Camera-type eye (tissue), 1 donor: ENCODE data around the genes ADAMTSL2 and BRD3.

DNA sequence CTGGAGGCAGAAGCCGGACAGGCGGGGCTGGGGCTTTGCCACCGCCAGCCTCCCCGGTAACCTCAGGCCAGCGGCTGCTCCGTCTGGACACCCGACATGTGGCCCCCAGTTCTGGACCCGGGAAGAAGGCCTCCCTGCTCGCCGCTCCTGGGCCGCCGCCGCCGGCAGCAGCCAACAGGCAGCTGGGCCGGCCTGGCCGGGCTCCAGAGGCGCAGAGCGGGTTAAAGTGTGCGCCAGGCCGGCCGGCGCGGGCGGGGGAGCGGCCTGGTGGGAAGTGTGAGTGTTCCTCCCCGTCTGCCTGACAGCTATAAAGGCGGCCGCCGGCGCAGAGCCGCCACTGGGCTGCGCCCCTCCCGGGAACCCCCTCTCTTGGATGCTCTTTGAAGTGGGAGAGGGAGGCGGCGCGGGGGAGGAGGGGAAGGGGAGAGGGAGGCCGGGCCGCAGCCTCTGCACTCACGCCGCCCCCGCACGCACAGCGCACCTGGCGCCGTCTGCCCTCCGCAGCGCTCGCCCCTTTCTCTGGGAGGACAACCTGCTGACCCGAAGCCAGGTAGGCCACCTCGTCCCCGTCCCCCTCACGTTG is at the start of gene ADAMTSL2:
Gene ADAMTSL2 (plus strand): TSS at position 337 of the 583 bp plus-strand sequence.
- RAMPAGE, long total RNA, result no peak

DNA sequence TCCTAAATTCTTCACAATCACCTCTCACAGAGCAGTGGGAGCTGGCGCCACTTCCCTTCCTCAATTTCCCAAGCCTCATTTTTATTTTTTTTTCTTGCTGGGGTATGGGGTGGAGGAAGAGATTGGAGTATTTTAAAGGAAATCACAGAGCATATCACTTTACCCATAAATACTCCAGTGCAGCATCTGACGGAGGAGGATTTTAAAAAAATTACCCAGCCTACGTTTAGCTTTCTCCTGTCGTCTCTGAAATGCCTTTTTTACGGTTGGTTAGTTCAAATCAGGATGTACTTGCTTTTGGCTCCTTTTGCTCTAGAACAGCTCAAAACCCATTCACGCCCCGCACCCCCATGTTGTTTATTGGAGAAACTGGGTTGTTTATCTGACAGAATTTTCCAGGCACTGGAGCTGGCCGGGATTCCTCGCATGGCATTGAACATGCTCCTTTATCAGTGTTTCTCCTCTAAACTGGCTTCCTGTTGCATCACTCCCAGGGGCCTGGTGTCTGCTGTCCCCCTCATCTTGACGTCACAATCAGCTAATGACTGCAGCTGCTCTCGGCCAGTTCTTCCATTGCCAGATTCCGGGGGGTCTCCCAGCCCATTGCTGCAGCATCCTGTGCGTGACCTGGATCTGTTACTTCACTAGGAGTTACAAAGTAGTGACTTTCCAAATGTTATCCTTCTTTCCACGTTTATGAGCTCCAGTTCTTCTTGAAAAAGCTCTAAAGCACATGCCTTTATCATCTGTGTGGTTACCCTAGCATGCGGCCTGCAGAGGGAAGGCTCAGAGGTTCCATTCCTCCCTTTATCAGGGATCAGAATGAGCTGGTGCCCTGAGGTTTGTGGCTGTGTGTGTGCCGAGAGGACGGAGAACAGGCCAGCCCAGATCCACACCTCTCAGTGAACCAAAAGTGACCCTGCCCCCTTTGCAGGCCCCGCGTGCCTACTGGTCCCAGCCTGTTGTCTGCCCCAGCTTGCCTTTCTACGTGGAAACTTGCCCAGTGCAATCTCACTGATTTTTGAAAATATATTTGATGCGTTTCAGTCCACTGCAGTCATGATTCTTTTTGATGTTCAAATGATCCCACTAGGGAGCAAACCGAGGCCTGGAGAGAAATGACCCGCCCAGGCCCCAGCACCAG is 27.5 kb downstream of the FAM163B start:
- RAMPAGE, long total RNA, result no peak

GRCh38 chr9:133788959-133789855 is 51.1 kb upstream of the SARDH start:
- RAMPAGE, long total RNA, result no peak

GRCh38 chr9:133792265-133792889 is 54.2 kb upstream of the SARDH start:
- RAMPAGE, long total RNA, result no peak

DNA sequence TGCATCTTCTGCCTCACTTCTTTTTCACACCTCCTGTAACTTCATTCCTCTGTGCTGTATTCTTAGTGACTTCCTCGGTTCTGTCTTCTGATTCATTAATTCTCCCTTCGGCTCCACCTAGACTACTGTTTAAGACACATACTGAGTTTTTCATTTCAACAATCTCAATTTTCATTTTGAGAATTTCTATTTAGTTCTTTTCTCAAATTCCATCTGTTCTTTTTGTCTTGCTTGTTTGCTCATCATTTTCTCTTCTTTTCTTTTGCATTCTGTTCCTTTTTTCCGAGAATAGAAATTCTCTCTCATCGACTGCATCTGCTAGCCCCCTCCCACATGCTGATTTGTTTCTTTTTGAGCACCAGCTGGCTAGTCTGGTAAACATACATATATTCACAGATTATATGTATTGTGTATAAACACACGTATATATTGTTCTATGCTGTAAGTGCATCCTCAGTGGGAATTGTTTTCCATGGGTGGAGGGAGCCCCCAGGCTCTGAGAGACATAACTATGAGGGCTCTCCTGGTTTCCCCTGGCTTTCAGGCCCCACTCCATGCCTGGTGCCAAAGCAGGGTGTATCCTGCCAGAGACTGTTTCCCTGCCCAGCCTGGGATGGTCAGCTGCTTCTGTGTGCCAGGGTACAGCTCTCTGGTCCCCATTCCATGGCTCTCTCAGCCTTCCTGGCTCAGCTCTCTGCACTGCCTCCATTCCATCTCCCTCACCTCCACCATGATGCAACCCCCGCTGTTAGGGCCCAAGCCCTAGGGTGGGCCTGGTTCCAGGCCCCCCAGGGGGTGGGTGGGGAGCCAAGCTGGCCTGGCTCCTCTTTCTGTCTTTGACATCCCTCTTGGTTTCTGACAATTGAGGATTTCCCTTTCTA is 126.5 kb downstream of the VAV2 start:
- RAMPAGE, long total RNA, result no peak

DNA sequence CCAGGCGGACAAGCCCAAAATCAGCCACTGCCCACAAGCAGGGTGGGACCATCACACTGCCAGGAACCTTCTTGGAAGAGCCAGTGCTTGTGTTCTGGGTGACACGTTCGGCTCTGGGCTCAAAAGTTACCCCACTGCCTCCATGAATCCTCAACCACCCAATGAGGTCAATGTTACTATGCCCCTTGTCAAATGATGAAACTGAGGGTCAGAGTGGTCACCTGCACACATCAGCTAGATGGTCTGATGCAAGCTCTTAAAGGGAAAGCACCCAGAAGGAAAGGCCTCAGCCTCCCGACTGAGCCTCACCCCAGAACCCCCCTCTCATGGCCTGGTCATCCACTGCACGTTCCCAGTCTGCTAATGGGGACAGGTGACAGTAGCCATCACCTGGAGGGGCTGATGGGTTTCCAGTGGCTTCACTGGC is 114.8 kb downstream of the VAV2 start:
- RAMPAGE, long total RNA, result no peak

DNA sequence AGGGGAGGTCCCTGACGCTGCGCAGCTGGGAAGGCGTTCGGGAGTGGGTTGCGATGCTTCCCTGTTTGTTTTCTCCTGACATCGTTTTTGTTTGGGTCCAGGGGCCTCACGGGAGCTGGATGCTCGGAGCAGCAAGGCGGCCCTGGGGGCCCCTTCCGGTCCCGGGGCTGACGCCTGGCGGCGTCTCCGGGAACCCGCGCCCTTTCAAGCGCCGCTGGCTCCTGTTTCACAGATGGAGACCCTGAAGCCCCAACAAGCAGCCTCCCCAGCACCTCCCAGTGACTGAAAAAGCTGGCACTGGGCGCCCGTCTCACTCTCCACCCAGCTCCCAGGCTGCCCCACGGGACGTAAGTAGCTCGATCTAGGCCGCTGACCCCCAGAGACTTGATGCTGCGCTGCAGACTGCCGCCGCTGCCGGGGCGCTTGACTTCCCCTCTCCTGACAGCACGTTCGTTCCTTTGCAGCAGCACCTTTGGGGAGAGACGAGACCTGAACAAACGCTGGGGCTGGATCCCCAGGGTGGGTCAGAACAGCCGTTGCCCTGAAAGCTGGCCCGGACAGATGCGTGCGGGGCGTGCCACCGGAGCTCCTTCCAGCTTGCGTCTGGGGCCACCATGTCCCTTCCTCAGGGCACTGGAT is 582 bp downstream of the BRD3OS start:
- RAMPAGE, long total RNA, result no peak

DNA sequence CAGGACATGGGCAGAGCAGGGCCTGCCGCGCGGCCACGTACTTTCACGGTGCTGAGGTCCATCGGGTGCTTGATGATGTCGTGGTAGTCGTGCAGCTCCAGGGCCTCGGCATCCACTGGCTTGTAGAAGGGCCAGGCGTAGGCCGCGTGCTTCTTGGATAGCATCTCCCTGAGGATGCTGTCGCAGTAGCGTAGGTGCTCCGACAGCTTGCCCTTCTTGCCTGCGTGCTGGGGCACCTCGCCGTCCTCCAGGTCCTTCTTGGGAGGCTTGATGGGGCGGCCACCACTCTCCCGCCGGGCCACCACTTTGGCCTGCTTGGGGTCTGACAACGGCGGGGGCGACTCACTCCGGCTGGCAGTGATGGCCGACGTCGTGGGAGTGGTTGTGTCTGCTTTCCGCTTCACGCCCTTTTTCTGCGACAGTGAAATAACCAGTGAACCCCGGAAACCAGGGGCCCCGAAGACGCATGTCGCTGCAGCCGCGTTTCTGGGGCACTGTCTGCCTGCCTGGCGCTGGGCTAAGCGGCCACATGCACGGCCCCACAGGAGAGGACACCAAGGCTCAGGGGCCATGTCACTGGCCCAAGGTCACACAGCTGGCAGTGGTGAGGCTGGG is 19.7 kb downstream of the BRD3 start:
- RAMPAGE, long total RNA, result no peak

DNA sequence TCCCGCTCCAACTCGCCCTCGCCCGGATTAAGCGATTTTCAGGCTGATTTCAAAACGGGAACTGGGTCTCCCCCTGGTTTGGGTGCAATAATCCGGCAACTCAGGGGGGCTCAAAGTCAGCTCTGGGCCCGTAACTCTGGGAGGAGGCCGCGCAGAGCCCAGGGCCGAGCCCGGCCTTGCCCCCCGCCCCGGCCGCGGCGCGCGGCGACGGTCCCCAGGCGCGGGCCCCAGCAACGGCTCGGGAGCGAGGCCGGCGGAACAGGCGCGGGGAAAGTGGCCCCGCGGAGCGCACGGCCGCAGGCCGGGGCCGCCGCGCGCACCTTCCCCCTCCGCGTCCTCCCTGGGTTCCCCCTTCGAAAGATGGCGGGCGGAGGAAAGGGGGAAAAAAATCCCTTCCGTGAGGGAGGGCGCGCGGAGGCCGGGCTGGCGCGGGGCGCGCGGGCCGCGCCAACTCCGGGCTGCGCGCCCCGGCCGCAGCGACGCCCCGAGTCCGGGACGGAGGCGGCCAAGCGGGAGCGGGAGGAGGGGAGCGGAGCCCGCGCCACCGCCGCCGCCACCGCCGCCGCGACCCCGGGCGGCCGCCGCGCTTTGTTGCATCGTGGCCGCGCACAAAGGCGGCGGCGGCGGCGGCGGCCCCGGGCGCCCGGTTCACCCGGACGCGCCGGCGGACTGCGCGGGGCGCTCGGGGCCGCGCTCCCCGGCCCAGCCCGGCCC is 496 bp downstream of the BRD3 start:
- RAMPAGE, long total RNA, result no peak

DNA sequence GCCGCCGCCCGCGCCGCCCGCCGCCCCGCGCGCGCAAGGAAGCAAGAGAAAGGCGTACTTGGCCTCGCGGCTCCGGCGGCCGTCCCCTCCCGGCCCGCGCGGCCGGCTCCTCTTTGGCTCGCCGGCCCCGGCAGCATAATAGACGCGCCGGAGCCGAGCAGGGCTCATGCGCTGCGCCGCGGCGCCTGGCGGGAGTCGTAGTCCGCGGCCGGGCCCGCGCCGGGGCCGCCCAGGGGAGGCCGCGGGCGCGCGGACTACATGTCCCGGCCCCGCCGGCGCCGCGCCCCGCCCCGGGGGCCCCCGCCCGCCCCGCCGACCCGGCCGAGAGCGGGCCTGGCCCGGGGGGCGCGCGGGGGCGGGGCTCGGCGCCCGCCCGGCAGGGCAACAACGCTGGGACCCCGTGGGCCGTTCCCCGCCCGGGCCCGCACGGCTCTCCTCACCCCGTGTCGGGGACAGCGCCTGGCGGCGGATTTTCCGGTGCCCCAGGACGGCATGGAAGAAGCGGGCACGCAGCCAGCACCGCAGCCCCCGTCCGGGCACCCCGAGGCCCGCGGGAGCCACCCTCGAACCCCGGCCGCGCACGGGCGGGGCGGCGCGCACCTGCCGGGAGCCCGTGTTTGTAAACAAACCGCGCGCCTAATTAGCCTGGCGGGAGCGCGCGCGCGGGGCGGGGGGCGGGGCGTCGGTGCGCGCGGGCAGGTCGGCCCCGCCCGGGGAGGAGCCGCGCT is at the start of gene BRD3:
Gene BRD3 (minus strand): TSS at position 140 of the 728 bp plus-strand sequence.
- RAMPAGE, long total RNA, result start-site peak on the minus strand centred at position 145 of the sequence, 34 bp wide, 105 reads

- RAMPAGE, long total RNA, result no peak
These were observed 81.1 kb upstream of the RXRA start for GRCh38 chr9:134245212-134245552.

DNA sequence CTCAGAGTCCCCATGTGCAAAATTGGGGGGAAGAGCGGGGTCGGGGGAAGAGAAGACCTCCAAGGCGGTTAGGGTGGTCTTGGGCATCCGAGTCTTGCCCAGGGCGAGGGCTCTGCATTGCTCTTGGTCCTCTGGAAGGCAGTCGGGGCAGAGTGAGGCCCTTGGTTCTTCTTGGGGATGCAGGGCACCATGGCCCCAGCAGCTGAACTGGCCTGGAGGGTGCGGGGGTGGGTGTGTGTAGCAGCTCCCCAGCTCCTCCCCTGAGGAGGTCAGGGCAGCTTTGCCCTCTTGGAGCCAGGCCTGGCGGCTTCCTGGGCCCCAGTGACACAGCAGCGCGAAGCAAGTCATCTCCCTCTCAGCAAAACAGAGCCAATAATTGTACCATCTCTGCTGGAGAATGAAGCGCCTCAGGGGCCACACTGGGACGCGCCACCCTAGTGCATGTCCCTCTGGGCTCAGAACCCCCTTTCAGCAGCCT is 10.5 kb upstream of the RXRA start:
- RAMPAGE, long total RNA, result no peak

DNA sequence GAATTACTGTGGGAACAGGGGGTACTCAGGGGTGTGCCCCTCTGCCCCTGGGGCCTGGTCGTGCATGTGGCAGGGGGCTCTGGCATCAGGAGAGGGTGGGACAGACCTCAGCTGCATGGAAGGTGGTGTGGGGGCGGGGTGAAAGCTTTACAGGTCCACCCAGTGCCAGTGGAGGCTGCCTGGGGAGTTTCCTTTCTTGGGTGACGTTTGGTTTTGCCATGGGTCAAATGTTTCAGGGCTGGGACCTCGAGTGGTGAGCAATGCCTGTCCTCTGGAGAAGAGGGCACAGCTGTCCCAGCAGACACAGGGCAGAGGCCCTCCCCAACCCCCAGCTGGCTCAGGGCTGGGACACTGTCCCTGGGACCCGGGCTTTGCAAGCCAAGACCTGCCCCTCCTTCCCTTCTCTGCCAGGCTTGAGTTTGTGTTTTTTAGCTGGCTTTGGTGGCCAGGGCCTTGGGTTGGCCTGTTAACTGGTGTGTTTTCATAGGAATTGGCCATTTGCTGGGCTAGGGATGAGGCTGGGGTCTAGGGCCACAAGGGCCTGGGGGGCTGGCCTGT is 3.7 kb downstream of the RXRA start:
- RAMPAGE, long total RNA, result no peak

GRCh38 chr9:134334027-134334419 is 7.8 kb downstream of the RXRA start:
- RAMPAGE, long total RNA, result no peak

- RAMPAGE, long total RNA, result no peak
These were observed 14.4 kb downstream of the RXRA start for GRCh38 chr9:134340451-134341291.

DNA sequence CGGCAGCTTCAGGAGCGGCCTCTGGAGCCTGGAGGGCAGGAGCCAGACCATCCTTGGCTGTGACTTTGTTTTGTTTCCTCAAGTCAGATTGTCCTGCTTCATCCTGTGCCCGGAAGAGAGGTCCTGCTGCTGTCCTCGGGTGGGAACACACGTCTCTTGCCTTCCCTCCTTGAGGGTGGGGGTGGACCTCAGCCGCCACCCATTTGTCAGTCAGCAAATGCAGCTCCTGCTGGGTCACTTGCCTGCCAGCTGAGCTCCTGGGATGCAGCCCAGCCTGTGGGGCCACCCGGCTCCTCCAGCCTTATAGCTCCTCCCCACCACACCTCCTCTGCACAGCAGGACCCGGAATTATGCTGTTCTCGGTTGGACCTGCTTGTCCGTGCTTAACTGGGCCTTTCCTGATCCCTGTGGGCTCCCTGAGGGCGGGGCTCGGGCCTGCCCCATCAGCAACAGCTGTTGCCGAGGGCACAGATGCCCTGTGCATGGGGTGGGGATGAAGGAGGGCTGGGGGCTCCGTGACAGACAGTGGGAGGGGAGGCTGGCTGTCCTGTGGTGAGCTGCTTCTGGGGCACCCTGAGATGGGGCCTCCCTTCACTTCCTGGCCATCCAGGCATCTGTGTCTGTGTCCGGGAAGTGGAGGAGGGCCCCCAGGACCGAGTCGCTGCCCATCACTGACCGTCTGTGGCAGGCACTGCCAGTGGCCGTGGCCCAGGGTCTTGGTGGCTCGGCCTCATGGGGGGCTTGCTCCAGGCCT is 52.8 kb downstream of the RXRA start:
- RAMPAGE, long total RNA, result no peak

DNA sequence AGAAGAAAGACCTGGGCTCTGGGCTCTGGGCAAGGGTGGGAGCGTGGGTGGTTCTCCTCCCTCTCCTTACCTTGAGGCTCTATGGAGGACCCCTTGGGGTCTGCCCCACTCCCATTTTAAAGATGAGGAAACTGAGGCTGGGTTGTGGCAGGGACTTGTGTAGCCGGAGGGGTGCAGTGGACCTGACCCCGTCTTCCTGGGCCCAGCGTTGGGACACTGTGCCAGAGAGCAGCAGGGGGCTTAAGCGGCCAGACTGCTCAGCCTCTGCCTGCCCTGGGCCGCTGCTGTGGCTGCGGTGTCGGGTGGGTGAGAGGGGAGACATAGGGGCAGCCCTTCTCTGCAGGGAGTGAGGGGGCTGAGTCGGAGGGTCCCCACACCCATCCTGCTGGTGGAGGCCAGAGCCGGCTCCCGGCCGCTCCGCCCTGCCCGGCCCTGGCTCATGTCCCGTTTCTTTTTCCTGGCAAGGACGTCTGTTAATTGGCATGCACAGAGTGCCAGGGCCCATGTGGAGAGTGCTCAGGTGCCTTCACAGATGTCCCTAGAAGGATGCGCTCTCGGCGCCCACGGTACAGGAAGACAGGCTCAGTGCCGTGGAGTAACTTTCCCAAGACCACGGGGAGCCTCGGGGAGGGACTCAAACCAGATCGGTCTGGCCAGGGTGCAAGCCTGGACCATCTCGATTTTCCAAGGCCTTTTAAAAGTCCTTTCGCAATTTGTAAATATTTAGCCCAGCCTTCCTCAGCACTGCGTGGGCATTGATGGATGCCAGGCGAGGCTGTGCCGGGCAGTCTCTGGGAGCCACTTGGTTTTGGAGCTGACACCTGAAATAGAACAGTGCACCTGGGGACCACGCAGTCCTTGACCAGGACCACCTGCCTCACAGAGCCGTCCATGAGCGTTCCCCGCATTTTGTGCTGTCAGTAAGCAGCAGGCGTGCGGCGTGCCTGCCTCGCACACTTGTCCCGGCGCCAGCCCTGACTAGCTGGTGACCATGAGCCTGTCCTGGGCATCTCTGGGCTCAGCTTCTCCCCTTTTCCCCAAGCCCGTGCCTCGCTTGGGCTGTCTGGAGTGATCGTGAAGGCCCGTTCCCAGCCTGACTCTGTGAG is 60.9 kb downstream of the RXRA start:
- RAMPAGE, long total RNA, result no peak

GRCh38 chr9:134390261-134391275 is 64.3 kb downstream of the RXRA start:
- RAMPAGE, long total RNA, result no peak

DNA sequence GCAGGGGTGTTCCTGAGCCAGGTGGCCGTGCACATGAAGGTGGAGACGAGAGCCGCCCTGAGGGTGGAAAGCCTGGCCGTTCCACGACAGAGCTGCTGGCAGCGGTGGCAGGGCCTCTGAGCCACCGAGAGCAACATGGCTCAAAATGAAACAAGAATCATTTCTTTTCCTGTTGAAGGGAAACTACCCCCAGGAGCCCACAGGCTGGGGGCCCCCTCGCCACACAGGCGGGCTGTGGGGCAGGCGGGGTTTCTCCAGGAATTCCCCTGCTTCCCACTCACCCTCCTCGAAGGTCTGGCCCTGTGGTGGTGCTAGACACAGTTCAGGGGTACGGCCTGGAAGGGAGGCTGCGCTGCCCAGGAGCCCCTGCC is 65.0 kb downstream of the RXRA start:
- RAMPAGE, long total RNA, result no peak

- RAMPAGE, long total RNA, result no peak
These were observed 70.6 kb downstream of the RXRA start for GRCh38 chr9:134396845-134397240.